GM12892 (cell line): ENCODE data around the genes RUSC2 and ARHGEF39.

DNA sequence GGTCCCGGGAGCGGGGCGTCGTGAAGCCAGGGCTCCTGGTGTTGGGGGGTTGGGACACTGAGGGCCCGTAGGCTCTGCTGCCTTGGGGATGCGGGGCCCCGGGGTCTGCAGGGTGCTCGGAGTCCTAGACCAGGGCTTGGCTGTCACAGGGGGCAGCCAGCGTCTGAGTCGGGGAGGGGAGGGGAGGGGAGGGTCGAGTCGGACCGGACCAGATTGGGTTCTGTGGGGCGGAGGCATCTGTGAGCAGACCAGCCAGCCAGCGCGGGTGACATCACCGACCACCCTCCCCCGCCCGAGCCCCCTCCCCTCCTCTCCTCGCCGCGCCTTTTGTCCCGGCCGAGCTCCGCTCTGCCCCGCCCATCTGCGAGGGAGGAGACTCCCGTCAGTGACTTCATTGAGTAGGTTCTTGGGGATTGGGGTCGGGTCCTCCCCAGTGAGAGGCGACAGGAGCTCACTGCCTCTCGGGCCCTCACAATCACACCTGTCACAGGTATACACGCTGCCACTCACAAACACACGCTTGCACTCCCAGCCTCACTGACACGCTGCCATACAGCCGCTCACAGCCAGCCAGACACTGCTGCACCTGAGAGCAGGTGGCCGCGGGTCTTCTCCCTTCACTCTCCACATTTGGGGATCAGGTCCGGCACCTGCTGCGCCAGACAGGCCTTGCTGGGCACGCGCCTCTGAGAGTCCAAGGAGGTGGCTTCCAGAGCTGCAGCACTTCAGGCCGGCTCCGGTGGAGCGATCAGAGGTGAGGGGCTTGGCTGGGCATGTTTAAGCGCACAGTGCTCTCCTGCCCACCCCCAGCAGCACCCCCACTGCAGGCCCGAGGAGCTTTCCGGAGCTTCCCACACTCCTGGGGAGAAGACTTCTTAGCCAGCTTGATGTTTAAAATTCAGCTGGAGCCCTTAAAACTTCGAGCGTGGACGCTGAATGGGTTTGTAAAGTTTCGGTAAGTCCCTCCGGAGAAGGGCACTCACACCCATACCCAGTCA, 612 bp downstream of the DNAJB5 start:
- RRBS, result 5% methylated on average over 4 of the region's 52 CpGs

GRCh38 chr9:35044496-35044821, 2.4 kb downstream of the C9orf131 start:
- RRBS, result no CpG with 5 or more reads among the region's 3 CpGs

DNA sequence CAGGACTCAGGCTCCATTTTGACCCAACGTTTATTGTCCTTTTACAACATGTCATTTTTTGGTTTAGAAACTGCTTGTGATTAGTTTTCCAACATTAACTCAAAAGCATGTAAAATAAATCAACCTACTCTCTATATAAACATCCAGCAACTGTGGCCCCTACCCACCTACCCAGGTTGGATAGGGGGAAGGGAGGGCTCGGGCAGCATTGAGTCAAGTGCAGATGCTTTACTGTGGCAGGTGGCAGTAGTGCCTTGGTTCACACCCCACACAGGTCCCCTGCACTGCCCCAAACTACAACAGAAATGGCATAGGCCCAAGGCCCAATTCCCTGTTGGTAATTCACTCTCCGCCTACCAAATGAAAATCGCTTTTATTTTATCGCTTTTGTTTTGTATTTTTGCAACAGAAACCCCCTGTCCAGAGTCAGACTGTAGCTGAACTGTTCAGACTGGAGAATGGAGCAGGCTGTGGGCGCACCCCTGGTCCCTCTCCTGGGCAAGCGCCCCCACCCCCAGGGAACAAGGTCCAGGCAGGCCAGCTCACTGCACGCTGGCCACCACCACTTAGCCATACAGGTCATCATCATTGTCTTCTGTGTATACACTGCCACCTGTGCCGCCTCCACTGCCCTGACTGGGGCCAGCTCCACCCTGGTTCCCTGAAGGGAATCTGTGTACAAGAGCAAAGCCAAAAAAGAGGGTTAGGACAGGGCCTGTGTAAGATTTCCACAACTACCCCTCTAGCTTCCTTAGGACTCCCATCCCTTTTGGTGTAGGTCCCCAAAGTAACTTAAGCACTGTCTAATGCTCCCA, 14.7 kb downstream of the C9orf131 start:
- RRBS, result no CpG with 5 or more reads among the region's 9 CpGs

- RRBS, result no CpG with 5 or more reads among the region's 11 CpGs
Measured at GRCh38 chr9:35066504-35067243, 5.8 kb downstream of the VCP start.

- RRBS, result no CpG with 5 or more reads among the region's 6 CpGs
Measured at GRCh38 chr9:35068197-35068596, 4.2 kb downstream of the VCP start.

GRCh38 chr9:35070193-35070398, 2.3 kb downstream of the VCP start:
- RRBS, result no CpG with 5 or more reads among the region's 1 CpG

DNA sequence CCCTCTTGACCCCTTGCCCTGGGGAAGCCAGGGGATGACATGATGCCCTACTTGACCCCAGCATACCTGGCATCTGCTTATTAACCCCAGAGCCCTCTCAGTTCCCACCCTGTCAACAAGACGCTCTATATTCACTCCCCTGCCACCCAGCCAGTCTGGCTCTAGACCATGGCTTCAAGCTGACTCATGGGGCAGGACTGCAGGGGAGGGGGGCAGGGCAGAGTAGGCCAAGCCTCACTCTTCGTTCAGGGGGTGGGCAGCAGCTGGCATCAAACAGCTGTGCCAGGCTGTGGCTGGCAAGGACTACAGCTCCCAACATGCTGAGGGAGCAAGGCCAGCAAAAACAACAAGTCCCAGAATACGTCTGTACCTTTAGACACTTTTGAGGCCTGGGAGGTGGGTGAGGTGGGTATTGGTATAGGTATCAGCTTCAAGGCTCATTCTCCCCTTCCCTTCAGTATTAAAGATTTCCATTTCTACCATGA, 5.3 kb downstream of the ATOSB start:
- RRBS, result no CpG with 5 or more reads among the region's 3 CpGs

DNA sequence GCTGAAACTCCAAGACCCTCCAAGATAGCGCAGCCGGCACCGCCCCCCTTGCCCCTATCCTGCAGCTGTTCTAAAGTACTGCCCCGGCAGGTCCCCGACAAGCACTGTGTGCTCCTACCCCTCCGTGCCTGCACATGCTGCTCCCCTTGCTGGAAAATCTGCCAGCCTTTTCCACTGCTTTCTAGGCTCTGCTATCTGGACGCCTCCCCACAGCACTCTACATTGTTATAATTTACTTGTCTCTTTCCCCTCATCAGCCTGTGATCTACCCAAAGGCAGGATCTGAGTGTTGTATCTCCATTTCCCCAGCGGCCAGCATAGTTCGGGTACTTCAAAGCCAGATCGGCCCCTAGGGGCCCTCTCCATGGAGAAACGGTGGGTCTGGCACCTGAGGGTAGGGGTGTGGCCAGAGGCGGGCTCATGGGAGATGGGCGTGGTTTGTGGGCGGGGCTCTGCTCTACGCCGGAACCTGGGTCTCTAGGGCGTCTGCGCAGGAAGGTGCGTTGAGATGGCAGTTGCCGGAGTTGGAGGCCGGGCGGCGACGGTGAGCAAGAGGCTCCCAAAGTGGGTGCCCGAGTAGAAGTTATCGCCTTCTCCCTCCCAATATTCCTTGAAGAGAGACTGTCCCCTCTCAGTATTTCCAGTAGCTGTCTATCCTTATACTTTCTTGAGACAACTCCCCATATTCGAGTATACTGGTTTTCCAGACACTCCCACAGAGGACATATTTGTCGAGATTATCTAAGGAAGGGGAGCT, 83.4 kb upstream of the RUSC2 start:
- RRBS, result 88% methylated on average over 6 of the region's 28 CpGs

- RRBS, result 3% methylated on average over 23 of the region's 87 CpGs
Measured at GRCh38 chr9:35489326-35490427, at the start of gene RUSC2. Gene RUSC2, plus strand, starts transcription at chr9:35490111.

DNA sequence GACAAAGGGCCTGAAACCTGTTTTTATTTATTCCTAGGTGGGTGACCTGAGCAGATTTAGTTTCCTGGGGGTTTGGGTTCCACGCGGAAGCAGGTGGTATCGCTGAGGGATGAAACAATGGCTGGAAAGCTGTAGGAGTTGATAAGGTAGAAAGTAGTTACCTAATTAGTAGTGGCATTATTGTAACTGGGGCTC, 1.1 kb downstream of the RUSC2 start:
- RRBS, result no CpG with 5 or more reads among the region's 3 CpGs

- RRBS, result 44% methylated on average over 7 of the region's 38 CpGs
Measured at GRCh38 chr9:35559847-35561167, 3.4 kb downstream of the FAM166B start.

- RRBS, result no CpG with 5 or more reads among the region's 9 CpGs
Measured at GRCh38 chr9:35598926-35599481, 6.1 kb upstream of the TESK1 start.

DNA sequence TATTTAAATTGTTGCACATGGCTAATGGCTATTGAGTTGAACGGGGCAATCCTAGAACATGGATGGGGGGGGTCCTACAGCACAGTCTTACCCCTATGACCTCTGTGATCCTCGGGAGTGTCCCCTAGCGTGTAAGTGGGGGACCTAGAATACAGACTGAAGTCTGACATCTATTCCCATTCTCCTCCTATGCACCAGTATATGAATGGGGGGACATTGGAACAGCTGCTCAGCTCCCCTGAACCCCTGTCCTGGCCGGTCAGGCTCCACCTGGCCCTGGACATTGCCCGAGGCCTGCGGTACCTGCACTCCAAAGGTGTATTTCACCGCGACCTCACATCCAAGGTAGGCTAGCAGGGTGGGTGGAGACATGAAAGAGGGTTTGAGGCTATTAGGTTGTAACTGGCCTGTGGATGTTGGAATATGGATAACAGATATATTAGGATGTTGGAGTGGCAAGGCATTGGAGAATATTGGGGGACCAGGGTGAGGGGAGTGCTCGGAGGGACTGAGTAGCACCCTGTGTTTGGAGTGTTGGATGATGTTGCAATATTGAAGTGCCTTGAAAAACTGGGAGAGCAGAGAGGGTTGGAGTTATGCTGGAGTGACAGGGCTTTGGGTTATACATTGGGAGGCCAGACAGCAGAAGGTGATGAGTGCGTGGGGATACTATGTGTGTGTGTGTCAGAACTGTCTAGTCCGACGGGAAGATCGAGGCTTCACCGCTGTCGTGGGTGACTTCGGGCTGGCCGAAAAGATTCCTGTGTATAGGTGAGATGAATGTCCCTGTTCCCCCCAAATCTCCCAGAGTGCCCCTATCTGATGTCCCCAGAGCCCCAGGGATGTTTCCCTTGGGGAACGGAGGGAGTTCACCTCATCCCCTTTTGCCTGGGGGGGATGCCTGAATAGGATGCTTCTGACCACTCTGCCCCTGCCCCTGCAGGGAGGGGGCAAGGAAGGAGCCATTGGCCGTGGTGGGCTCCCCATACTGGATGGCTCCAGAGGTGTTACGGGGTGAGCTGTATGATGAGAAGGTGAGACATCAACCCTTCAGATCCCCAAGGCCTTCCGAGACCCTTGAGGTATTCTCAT, 1.9 kb downstream of the TESK1 start:
- RRBS, result no CpG with 5 or more reads among the region's 21 CpGs

- RRBS, result no CpG with 5 or more reads among the region's 10 CpGs
Measured at GRCh38 chr9:35664098-35664857, 717 bp downstream of the ARHGEF39 start.

DNA sequence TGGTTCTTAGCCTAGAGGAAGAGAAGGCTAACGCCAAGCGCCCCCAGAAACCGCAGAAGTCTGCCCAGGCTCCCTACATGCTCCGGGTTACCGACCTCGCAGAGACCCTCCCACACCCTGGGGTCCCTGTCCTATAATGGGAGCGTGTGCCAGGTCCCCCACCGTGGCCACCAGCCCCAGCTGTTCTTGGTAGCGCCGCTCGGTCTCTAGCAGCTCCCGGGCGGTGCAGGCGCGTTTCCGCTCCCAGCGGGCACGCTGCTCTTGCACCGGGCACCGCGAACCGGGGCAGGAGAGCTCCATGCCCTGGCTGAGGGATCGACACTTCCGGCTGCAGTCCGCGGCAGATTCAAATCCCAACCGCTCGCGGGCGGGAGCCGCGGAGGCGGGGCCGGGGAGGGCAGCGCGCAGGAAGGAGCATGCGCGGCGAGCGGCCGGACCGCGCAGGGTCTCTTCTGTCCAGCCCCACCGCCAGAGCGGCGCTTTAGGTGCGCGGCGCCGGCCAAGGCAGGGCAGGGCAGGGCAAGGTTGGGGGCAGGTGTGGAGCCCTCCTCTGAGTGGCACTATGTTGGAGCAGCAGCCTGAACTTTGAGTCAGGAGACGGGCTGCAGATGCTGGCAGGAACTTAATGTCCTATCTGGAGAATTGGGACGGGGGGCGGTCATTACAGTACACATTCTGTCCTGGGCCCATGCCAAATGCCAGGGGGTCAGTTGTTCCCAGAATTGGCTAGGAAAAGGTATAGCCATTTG, at the start of gene ARHGEF39:
Gene ARHGEF39 (minus strand): TSS at position 326 of the 749 bp plus-strand sequence.
- RRBS, result under 1% methylated on average over 36 of the region's 53 CpGs

GRCh38 chr9:35697885-35698989, 8.5 kb upstream of the TPM2 start:
- RRBS, result no CpG with 5 or more reads among the region's 19 CpGs

DNA sequence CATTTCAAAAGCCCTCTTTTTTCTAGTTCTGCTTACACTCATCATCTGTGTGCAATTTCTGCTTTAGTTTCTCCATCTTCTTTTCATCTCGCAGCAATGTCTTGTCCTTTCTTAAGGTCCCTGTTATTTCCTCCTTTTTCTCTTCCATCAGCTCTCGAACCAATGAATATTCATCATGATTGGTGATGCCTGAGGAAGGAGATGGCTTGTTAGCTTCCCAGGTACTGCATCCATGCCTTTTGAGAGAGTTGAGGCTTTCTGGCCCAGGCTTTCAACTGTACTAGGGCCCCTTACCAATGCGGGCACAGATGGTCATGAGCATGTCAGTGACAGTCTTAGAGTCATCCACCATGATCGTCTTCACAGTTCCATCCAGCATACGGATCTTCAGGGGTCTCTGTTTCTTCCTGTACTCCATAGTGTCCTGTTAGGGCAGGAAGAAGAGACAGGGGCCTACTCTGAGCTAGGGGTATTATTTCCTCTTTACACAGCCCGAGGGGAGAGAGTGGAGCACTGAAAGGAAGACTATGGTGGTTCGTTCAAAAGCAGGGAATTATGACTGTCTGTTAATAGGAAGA, 7.4 kb downstream of the TLN1 start:
- RRBS, result no CpG with 5 or more reads among the region's 7 CpGs

DNA sequence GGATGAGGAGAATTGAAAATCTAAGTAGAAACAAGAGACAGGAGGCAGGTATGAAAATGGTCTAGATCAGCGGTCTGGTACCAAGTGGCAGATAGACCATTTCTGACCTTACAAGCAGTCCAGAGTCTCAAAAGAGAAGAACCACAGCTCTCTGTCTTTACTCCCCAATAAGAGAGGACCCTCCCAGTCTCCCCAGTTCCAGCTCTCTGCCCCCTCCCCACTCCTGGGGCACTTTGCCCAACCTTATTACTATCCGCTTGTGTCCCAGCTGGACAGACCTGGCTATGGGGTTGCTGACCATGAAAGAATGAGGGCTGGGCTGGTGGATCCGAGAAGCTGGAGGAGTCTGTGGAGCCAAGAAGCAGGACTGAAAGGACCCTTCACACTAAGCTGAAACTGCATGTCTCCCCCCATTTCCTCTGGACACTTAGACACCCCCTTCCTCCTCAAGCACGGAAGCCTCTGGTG, 4.6 kb downstream of the TLN1 start:
- RRBS, result no CpG with 5 or more reads among the region's 4 CpGs

- RRBS, result no CpG with 5 or more reads among the region's 8 CpGs
Measured at GRCh38 chr9:35741829-35742796, 6.9 kb downstream of the GBA2 start.

- RRBS, result 0% methylated on average over 1 of the region's 16 CpGs
Measured at GRCh38 chr9:35757302-35757753, 3.3 kb upstream of the MSMP start.